Pericardium fibroblast (primary cell): ENCODE data around the genes LDLRAP1, MAN1C1, SLC30A2, SH3BGRL3 and HMGN2.

DNA sequence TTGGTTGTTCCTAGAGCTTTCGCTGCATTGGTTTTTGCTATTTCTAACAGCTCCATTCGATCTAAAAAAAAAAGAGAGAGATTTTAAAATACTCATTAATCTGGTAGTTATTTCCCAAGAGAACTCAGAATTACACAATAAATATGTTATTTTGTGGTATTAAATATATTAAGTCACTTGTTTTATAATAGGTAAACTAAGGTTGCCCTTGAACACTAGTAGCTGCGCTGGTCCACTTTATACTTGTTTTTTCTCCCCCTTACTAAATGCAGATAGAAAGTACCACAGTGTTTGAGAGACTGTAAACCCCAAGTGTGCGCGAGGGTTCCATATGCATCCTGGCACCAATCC, 2.0 kb downstream of the RSRP1 start:
- RAMPAGE, long total RNA: no peak

DNA sequence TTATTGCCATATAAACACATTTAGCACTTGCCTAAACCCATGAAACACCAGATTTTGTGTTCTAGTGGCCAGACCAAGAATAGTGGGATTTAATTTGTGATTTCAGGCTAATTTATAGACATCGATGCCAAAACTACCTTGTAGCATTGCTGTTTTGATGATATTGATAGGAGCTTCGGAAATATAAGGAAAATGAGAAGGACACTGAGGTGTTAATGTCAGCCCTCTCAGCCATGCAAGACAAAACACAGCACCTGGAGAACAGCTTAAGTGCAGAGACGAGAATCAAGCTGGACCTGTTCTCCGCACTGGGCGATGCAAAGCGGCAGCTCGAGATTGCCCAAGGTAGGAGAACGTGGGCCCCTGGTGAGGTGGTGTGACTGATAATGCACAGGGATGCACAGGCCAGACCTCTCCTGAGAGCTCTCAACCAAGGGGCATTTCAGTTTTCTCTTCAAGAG, 52.1 kb upstream of the LDLRAP1 start:
- RAMPAGE, long total RNA: no peak

- RAMPAGE, long total RNA: no peak
These were observed 36.8 kb upstream of the LDLRAP1 start for GRCh38 chr1:25506185-25507397.

GRCh38 chr1:25543160-25544337, at the start of gene LDLRAP1:
Gene LDLRAP1, plus strand, starts transcription at chr1:25543606.
- RAMPAGE, long total RNA: no peak

DNA sequence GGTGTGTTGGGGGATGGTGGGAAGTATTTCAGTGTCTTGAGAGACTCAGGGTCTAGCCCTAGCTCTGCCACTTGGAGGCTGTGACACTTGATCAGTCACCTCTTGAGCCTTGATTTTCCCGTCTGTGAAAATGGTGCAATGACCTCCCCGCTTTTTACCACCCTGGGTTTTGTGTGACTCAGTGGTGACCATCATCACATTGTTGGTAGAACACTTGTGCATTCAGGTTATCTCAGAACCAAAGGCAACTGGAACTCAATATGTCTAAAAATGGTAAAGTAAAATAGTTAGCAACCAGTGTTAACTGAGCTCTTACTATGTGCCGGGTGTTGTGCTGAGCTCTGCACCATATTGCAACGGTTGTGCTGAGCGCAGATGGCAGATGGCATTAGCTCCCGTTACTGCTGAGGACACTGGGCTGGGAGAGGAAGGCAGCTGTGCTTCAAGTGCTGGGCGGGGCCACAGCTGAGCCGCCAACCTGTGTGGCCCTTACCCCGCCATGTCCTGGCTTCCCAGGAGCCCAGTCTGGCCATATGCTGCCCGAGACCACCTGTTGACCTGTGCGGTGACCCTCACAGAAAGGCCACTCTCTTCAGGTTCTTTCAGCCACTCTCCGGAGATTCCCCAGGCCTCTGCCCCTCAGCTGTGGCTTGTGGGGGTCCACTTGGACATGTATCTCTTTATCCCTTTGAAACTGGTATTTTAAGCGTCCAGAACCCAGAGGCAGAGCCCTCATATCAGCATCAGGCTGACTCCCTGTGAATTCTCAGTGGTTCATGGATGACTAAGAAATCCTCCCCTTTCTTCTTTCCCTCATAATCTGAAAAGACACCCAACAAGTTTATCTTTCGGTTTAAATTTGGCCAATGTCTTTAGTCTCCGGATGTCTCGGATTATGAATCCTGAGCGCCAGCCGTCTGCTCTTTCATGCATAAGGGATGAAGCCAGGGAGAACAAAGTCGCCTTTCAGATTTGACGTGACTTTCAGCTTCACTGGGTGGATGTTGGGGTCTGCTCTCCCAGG, 26.3 kb downstream of the LDLRAP1 start:
- RAMPAGE, long total RNA: no peak

- RAMPAGE, long total RNA: no peak
These were observed at the start of gene MAN1C1 for GRCh38 chr1:25615973-25617225. Gene MAN1C1, plus strand, starts transcription at chr1:25616791.

DNA sequence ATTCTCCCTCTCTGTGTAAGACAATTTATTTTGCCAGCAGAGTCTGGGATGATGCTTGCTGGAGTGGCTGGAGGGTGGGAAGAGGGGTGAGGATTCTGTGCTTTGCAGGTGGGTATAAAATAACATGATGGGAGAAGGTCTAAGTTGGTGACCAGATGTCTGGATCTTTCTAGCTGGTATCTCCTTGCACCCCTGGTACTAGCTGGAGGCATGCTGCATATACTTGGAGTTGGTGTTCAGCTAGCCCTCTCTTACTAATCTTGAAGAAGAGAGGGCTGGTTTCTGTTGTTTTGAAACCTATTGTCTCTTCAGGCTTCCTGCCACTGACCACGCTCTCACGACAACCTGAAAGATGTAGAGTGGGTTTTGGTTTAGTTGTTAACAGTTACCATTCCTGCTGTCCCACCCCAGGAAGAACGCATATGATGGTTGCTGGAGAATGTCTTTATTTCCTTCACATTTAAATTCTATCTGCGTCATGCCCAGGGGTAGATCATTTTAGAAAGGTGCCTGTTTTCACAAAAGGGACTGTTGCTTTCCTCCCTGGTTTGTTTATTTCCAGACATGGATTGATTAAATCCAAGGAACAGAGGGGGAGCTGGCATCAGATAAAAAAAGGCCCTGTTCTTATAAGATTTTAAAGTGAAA, 3.6 kb downstream of the MAN1C1 start:
- RAMPAGE, long total RNA: no peak

DNA sequence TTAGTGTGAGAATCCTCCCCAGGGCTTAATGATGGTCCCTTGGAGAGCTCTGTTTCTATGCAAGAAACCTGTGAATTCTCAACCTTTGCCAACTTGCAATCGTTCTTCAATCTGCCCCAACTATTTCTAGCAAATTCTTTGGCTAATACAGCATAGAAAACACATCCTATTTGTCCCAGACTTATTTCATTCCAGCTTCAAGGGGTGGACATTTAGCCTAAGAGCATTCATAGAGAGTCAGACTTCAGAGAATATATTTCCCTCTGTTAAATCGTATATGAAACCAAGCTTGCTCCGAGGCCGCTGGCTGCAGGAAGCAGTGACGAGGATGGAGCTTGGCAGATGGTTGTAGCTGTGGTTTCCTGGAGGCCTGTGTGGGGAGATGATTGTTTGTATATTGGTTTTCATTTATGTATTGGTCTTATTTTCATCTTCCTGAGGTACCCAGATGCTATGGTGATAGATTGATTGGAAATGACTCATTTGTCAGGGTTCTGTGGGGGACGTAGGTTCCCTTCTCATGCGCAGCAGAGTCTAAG, 26.0 kb downstream of the MAN1C1 start:
- RAMPAGE, long total RNA: no peak

GRCh38 chr1:25695539-25696489, 79.2 kb downstream of the MAN1C1 start:
- RAMPAGE, long total RNA: no peak

- RAMPAGE, long total RNA: no peak
These were observed 5.8 kb upstream of the SELENON start for GRCh38 chr1:25794097-25794730.

DNA sequence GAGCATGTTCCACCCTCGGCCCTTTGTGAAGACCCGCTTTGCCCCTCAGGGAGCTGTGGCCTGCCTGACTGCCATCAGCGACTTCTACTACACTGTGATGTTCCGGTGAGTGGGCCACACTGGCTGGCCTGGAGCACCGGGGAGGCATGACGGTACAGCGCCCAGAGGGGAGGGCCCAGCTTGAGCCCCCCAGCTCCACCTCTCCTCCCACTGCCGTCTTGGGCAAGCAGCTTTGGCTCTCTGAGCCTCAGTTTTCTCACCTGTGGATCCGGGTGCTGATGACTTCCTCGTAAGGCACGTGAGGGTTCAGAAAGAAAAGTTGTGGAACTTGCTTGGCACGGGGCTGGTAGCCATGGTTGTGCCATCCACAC, 9.0 kb downstream of the SELENON start:
- RAMPAGE, long total RNA: no peak

DNA sequence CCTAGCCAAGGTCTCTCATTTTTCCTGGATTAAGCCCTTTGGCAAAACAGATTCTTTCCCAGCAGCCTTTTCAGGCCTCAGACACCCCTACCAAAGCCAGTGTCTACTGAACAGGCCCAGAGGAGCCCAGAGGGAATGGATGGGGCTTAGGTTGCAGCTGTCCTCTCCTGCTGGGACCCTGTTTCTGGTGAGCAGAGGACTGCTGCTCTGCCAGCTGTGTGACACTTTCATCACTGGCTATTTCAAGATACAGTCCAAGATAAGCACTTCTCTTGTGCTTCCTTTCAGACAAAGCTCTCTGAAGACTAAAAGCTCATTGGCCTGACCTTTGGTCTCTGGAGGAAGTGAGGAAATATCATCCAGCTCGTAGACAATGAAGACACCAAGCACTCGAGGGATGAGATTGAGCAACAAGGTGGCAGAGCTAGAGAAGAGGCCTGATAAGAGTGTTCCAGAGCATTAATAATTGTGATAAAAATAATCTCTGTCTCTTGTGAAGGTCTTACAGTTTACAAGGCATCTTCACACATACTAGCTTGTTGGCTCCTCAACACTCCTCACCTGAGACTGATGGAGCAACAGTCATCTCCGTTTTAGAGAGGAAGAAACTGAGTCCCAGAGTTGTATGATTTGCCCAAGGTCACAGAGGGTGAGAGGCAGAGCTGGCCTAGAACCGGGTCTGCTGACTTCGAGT, 829 bp downstream of the PAFAH2 start:
- RAMPAGE, long total RNA: no peak

- RAMPAGE, long total RNA: no peak
These were observed 6.9 kb downstream of the EXTL1 start for GRCh38 chr1:26028353-26028906.

GRCh38 chr1:26045226-26046478, at the start of gene SLC30A2:
Gene SLC30A2, minus strand, starts transcription at chr1:26046118.
- RAMPAGE, long total RNA: no peak

DNA sequence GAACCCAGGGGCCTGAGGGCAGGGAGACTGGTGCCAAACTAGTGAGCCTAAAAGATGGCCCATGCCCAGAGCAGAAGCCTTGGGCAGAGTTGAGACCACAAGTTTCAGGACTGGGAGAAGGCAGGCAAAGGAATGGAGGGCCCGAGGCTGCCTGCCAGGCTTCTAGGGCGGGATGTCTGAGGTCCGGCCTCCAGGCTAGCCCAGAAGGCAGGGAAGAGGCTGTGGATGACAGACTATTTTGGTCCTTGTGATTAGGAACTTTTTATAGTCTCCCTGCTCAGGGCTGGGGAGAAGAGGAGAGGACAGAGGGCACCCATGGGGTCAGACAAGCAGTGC, 252 bp downstream of the FAM110D start:
- RAMPAGE, long total RNA: no peak

DNA sequence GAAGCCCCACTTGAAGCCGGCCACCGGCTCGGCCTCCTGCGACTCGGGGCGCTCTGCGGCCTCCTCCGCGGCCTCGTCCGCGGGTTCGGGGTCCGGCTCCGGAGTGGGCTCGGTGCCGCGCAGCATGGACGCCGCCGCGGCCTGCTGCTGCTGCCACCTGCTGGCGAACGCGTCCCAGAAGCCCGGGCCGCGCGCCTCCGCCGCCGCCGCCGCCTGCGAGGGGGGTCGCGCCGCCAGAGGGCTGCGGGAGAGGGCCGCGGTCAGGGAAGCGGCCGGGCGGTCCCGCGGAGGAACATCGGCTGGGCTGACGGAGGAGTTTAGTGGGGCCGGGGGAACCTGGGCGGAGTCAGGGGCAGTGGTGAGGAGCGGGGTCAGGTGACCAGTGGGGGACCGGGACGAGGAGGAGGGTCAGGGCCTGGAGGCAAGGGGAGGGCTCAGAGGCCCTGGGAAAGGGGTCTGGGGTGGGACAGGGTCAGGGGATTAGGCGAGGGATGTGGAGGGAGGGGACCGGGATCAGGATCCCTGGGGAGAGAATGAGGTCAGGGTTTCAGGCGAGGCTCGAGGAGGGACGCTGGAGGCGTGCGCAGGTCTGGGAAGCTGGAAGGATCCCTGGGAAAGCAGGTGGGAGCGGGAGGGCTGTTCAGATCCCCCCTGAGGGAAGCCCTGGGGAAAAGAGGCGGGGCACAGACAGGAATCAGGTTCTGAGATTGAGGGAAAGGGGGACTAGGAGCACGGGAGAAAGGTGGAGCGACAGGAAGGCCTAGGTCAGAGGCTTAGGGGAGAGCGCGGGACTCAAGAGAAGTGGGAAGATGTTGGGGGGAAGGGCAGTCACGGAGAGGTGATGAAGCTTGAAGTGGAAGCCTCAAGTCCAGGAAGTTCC, 4.3 kb downstream of the C1orf232 start:
- RAMPAGE, long total RNA: no peak

DNA sequence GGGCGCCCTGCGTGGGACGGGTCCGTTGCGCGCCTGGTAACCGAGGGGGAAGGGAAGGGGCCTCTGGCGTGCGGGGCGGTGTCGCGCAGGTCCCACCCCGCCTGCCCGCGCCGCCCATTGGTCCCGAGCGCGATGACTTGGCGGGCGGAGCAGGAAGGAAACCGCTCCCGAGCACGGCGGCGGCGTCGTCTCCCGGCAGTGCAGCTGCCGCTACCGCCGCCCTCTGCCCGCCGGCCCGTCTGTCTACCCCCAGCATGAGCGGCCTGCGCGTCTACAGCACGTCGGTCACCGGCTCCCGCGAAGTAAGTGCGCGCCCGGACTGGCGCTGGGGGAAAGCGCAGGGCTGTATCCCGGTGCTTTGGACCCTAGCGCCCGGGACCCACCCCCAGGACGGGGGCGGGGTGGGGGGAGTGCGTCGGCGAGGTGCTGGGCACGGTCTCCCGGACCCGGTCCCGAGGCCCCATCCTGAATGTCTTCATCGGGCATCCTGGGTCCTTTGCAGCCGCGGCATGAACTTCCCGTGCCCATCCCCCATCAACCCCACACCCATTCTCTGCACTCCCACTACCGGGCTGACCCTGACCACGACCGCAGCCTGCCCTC, at the start of gene SH3BGRL3:
Gene SH3BGRL3, plus strand, starts transcription at position 185 of the 603 bp plus-strand sequence.
- RAMPAGE, long total RNA: start-site peak on the plus strand centred at position 194 of the sequence, 109 bp wide, 6,048 and 2,716 reads in 2 replicates

DNA sequence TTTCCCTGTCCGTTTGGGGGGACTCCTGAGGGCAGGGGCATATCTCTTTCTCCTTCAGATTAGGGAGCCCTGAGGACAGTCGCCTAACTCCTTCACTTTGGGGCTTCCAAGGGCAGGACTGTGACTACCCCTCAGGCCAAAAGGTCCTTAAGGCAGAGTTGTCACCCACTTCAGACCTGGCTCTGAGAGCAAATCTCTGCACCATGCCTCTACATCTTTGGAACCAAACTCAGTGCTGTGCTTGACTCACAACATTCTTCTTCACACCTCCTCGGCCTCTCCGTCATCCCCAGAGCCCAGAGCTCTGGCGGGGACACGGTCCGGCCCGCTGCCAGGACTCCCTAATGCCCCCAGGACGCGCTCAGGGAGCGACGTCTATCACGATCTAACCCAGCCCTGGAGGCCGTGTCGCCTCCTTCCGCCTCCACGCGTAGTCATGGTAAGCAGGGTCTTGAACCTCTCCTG, 366 bp downstream of the UBXN11 start:
- RAMPAGE, long total RNA: no peak

DNA sequence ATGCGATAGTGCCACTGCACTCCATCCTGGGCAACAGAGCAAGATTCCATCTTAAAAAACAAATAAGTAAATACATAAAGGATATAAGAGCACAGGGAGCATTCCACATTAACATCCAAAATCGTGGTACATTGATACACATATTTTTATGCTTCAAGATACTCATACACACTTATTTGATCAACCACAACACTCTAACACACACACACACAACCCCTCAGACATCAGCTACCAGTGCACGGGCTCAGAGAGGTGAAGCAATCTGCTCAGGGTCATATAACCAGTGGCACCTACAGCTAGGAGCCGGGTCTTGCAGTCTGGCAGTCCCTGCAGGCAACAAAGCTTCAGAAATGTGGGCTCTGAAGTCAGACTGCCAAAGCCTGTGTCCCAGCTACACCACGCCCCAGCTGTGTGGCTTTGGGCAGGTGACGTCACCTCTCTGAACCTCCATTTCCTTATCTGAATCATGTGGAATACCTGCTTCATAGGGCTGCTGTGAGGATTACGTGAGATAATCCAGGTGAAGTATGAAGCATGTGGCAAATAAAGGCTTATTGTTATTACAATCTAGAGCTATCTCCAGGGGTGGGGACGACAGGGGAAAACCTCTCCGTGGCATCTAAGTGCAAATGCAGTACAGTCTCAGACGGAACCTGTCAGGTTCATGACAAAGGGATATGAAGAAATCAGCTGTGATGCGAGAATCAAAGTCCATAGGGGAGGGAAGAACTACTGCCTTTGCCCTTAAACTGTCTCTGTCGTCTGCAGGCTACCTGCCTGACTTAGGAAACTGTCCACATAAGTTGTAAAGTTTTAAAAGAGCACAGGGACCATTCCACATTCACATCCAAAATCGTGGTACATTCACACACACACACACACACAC, 4.9 kb upstream of the CRYBG2 start:
- RAMPAGE, long total RNA: no peak

- RAMPAGE, long total RNA: start-site peak on the plus strand at chr1:26472446-26472515, 2,309 and 1,609 reads in 2 replicates
These were observed at the start of gene HMGN2 for GRCh38 chr1:26471784-26472586. Gene HMGN2, plus strand, starts transcription at chr1:26472440.